Mesenchymal stem cell of Wharton's jelly (primary cell): Measurements from ENCODE around the genes TRMT61B and PCARE.

DNA sequence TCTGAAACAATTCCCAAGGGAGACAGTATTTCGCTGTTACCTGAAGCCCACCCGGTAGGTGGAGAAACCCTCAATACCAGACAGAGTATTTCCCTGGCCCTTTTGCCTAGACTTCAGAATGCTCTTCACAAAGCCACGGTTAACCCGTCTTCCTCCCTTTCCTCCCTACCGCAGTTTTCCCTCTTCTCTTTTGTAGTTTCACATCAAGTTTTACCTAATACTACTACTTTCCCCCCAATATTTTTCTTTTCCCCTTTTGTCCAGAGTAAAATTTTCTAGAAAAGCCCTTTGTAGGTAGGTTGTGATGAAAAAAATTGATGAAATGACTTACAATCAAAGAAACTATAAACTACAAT is 1.2 kb downstream of the PPM1G start:
- CAGE, long polyA plus RNA = no peak

DNA sequence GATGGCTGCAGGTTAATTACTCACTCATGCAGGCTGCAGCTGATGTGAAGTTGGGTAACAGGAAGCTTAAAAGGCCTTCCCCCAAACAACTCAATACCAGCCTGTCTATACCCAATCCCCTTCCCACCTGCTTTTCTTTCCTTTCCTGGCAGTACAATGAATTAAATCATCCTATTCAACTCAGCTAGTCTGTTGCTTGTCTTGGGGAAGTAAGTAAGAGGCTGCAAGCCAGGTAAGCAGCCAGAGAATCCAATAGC is 1.4 kb downstream of the FNDC4 start:
- CAGE, long polyA plus RNA = no peak

DNA sequence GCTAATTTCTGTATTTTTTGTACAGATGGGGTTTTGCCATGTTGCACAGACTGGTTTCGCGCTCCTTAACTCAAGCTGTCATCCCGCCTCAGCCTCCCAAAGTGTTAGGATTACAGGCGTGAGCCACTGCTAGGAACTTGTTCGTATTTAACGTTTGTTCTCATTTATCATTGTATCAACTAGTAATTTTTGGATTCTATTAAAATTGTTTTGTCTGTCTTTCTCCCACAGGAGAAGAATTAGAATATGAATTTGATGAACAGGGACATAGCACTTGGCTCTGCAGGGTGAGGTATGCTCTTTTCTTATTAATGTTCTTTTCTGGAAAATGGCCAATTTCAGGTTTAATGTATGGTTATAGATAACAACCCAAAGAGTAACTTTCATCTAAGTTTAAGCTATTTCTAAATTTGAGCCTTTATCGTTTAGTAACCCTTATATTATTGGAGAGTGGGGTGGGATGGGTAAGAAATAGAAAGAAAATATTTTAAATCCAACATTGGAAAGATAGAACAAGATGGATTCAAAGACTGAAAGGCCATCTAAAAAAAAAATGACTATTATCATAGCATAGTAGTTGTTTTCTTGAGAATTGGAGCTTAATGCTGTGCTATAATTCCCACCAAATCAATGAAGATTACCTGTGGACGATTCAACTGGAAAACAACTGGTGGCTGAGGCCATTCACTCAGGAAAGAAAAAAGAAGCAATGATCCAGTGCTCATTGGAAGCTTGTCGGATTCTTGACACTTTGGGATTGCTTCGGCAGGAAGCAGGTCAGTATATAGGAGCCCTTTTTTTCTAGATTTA is 5.1 kb downstream of the SLC4A1AP start:
- CAGE, long polyA plus RNA = no peak

DNA sequence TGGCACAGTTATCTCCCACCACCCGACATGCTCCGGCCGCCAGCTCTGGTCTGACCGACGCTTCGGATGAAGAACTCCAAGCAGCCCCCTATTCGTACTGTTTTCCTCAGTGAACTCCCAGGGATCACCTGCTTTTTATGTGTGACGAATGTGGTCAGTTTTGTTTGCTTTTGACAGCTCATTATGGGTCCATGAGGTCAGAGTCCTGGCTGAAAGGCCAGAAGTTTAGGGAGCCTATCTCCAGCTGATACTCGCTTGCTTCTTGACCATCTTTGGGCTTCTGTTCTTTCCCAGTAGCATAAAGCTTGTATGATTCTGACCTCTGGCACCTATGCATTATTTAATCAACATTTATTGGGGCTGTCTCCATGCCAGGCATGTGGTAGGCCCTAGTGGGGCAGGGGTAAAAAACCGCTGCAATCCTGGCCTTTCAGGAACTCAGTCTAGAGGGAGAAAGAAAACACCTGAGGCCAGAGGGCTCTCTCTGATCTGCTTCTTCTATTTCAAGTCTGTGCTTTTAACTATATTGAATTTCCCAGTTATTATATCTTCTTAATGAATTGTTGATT is 33.0 kb upstream of the MRPL33 start:
- CAGE, long polyA plus RNA = no peak

GRCh38 chr2:28101915-28102252 is 211.4 kb downstream of the BABAM2 start:
- CAGE, long polyA plus RNA = no peak

DNA sequence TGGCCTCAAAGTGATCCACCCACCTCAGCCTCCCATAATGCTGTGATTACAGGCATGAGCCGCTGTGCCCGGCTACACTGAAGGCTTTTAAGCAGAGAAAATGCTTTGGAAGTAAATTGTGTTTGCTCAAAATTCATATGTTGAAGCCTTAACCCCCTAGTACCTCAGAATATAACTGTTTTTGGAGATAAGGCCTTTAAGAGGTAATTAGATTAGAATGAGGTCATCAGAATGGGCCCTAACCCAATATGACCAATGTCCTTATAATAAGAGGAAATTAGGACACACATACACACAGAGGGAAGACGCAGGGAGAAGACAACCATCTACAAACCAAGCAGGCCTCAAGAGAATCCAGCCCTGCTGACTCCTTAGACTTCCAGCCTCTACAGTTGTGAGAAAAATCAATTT is 226.9 kb upstream of the FOSL2 start:
- CAGE, long polyA plus RNA = no peak

DNA sequence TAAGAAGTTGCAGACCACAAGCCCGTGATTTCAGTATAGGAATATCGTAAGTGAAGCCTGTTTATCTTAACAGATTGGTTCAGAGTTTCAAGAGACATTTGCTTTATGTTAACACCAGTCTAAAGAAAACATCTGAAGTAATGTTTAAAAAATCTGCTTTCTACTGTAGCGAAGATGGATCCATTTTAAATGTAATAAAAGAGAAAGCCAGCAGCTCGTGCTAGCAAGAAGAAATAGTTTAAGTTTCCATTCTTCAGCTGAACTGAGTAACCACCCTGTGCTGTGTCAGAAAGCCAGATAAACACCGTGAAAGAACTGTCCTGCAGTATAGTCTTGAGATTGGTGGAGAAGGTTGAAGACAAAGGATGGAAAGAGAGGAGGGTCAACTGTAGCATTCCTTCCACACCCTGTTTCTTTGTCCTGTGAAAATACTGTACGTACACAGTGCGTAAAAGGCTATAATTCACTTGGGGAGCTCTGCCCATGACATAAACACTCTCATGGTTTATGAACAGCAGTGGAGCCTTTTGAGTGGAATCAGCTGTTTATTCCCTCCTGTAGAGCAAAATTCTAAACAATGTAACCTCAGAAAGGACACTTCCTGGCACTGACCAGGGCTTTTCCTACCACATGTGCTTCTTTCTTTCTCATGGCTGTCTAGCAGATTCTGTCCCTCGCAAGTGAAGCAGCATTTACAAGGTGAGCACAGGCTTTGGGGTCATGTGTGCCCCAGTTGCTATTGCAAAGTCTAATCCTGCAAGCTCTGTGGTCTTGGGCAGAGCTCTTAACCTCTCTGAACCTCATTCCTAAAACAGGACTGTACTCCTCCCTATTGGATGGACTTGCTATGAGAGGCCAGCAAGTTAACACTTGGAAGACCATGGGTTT is 91.7 kb upstream of the FOSL2 start:
- CAGE, long polyA plus RNA = no peak

DNA sequence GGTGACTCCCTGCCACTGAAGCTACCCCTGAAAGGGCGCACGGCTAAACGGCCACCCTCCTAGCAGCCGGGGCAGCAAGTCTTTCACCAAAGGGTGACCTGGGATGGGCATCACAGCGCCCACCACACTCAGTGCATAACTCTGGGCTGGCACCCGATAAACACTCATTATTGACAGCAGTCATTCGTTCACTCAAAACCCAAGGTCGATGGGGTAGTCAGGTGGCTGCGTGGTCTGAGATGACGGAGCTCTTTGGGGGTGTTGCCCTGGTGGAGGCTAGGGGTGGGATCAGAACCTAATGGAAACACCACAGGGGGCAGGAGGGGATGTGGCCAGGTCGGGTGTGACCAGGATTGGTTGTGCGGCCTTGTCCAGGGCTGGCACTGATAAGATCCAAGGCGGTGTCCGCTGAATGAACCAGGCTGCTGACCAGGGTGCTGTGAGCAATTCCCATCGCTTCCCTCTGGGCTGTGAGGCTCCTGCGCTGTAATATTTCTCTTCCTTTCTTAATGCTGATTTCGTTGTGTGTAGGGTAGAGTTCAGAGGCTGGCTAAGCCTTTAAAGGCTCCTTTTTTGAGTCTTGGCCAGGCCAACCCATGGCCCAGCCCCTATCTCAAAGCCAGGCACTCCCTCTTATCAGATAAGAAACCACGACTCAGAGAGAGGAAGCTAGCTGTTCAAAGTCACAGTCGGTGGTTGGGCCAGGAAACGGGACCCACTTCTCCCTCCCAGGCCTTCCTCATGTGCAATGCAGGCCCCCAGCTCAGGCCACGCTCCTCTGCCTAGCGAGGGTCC is 26.2 kb upstream of the FOSL2 start:
- CAGE, long polyA plus RNA = no peak

- CAGE, long polyA plus RNA = no peak
Observed at GRCh38 chr2:28375751-28376041, 17.0 kb upstream of the FOSL2 start.

- CAGE, long polyA plus RNA = no peak
Observed at GRCh38 chr2:28414939-28415838, 22.5 kb downstream of the FOSL2 start.

GRCh38 chr2:28422019-28422389 is 29.3 kb downstream of the FOSL2 start:
- CAGE, long polyA plus RNA = no peak

GRCh38 chr2:28717060-28717815 is 34.4 kb upstream of the PPP1CB start:
- CAGE, long polyA plus RNA = no peak

GRCh38 chr2:28754302-28754618 is 2.6 kb downstream of the PPP1CB start:
- CAGE, long polyA plus RNA = no peak

DNA sequence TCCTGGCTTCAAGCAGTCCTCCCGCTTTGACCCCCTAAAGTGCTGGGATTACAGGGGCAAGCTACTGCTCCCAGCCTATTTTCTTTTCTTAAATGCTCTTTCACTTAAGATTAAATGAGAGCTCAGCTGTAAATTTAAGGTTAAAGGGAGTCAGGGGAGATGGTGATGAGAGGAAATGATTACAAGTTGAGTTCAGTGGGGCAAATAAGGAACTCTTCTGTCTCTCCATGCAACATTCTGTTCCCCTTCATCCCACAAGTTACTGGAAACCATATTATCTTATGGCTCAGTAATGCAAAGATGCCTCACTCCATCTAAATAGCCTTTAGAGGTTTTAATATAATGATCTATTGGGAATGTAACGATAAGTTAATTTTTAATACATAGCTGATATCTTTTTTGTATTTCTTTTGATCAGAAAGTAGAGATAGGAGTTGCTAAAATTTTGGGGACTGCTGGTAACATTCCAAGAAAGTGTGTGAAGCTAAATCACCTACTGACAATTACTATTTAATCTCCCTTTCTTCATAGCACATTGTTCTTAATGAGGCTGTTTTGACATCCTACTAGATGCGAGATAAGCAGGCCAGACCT is 24.1 kb downstream of the PPP1CB start:
- CAGE, long polyA plus RNA = no peak

GRCh38 chr2:28860574-28861300 is 9.4 kb downstream of the TRMT61B start:
- CAGE, long polyA plus RNA = no peak

- CAGE, long polyA plus RNA = no peak
Observed at GRCh38 chr2:28869448-28870149, 510 bp downstream of the TRMT61B start.

DNA sequence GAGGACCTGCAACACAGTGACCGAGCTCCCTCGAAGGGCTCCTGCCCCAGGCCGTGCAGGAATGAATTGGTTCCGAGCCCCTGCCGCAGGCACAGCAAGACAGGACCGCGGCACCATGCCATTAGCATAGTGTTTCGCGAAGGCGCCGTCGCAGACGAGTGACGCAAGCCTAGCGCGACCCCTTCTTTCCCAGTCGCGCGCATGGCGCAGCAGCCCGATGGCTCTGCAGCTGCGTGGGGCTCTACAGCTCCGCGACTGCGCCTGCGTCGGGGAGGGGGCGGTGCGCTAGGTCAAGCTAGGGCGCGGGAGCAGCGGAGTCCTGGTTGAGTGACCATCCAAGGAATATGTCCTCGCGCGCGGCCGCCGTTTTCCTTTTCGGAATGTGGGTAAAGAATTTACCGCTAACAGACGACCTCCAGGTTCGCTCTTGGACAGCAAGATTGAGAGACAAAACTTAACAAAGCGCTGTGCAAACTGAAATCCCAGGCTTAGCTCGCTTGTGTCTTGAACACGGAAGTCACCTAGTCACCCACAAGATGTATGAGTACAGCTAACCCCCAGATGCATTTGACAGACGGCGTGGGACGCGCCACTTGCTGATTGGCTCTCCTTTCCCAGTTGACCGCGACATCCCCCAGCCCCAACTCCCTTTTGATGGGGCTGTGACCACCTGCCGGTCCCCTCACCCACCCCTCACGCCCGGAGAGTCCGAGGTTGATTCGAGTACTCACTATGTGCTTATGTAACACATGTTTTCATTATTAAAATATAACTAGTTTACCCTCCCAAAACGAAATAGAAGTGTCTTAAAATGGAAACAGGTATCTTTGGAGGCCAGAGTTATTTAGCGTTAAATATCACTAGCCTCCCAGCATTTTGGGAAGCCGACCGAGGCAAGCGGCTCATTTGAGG is at the start of gene TRMT61B:
TRMT61B (minus strand) TSS at position 160 of the 912 bp plus-strand sequence.
- CAGE, long polyA plus RNA = no peak

GRCh38 chr2:29033253-29033599 is 41.1 kb downstream of the PCARE start:
- CAGE, long polyA plus RNA = no peak

DNA sequence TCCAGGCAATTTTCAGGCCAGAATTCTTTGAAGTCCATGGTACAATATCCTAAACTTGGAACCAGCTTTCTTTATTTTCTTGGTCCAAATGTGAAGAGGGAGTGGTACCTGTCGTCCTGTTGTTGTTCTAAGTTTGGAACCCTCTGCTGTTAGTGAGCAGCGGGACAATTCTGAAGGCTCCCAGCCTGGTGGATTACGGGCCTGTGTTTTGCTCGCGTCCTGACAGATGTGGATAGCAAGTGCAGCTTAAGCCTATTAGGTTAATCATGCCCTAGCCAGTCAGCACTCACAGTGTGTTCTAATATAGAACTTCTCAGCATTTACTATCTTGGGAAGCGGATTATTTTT is at the start of gene PCARE:
PCARE (minus strand) TSS at position 172 of the 348 bp plus-strand sequence.
- CAGE, long polyA plus RNA = no peak

DNA sequence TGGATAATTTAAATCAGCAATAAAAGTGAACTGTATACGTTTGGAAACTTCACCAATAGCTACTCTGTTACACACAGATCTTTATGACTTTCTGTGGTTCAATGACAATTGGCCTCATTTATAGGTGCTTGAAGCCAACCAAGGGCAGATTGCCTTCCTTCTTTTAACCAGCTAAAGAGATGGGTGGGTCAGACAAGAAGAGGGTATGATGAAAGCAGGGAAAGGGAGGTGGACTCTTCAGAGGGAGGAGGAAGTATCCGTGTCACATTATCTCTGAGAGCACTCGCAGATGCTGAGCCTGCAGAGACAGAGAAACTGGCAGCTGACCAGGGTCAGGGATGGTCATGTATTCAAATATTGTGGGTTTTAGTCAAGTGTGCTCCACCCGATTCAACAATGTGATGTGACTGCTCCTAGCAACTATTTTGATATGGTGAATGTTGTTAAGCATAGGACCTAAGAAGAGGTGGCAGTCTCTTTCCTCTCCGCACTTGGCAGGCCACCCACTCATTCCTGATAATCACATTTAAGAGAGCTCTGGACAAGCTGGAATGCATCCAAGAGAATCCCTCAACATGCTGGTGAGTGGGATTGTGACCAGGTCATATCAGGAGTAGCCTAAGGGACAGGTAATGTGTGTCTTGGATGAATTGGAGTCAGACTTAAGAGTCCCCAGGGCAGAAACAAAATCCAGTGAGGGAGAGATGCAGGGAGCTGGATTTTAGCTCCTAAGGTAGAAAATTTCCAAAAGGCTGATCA is 1.3 kb upstream of the CLIP4 start:
- CAGE, long polyA plus RNA = no peak